Measurements from ENCODE around the genes IGSF1, SMIM10 and SLC9A6.

- PRO-cap = no peak
Observed at GRCh38 chrX:130827531-130827989, 75.4 kb downstream of the ENOX2 start.

GRCh38 chrX:130848405-130848664 lies 54.7 kb downstream of the ENOX2 start:
- PRO-cap = no peak

GRCh38 chrX:131289148-131289840 lies at the start of gene IGSF1:
Gene IGSF1, minus strand, starts transcription at chrX:131289306.
- PRO-cap = no peak

- PRO-cap = no peak
Observed at GRCh38 chrX:131704217-131704905, 160.5 kb downstream of the OR13H1 start.

DNA sequence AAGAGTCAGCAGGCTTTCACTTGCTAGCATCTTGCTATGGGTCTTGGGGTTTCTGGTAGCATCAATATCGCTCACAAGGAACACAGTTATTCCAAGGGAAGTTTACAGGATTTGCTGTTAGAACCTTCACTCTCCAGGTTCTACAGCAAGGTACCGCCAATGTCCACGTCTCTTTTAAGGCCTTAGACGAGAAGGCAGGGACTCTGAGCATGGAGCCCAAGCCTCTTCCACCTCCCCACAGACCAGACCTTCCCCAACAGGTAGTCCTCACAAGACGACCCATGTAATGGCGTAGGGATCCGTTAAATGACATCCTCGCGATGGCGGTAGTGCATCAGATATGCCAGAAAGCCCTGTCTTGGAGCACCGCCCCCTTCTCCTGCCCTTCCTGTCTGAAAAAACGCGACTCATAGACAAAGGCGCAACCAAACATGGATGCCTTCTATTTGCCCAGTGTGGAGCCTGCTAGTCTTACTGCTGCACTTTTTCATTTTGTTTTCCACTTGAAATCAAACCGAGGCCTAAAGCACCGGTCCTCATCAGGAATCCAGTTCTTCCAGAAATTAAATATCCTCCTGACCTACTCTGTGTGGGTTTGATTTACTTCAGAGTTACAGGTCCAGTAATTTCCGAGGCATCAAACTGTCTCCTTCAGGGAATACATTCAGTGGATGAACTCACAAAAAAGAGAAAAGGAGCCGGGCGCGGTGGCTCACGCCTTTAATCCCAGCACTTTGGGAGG lies 185.5 kb downstream of the OR13H1 start:
- PRO-cap = no peak

DNA sequence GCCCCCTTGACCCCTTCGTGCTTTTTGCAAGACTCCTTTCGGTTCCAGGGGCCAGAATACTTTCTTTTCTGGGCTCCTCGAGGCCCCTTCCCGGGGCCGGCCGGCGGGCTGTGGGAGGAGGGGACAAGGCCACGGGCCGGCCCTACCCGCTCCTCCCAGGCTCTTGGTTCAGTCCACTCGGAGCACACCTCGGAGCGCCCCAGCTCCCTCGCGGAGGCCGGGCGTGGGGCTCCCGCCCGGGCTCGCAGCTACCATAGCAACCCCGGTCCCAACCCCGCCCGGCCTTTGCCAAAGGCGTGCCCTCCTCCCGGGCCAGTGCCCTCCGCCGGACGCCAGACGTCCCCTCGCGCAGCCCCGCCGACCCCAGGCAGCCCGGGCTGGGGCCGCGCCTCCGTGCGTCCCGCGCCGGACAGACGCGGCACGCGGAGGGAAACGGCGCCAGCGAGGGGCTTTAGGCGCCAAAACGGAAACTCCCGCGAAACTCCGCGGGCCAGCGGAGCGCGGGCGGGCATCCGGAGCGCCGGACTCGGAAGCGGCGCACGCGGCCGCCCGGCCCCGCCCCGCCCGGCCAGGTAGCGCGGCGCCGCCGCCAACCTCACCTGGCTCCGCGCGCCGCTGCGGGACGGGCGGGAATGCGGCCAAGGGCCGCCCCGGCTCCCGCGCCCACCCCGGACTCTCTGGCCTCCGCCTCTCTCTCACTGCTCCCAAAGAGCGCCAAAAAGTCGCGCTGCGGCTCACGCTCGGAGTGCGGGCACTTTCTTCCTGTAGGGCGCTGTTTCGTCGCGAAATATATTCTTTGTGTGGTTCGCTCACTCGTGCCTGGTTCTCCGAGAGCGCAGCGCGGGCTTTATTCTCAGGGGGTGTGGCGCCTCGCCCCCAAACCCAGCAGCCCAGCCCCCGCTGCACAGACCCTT lies 634 bp upstream of the MBNL3 start:
- PRO-cap = no peak

DNA sequence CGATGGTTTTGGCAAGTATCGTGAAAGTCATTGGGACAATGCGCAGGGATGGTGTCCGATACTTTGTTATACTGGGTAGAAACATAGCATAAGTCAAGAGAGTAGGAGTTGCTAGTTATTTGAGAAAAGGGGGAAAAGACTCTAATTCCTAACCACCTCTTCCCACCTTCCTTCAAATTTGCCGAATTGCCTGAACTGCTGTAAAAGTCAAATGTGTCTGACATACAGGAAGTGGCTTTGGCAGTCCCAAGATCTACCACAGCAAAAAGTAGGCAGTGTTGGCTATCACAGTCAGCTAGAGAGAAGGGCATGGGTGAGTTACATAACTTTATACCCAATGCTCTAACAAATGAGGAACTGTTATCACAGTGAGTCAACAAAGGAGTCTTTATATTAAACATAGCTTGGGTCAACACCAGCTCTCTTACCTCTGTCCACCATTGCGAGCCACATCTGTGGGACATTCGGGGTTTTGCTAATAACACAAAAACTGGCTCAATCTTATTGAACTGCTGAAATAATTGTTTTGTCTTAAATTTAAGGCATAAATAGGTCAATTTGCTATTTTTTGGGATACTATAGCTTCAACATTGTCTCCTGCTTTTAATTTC lies 2.4 kb upstream of the MBNL3 start:
- PRO-cap = no peak

- PRO-cap = no peak
Observed at GRCh38 chrX:132613217-132613571, 124.4 kb upstream of the MBNL3 start.

DNA sequence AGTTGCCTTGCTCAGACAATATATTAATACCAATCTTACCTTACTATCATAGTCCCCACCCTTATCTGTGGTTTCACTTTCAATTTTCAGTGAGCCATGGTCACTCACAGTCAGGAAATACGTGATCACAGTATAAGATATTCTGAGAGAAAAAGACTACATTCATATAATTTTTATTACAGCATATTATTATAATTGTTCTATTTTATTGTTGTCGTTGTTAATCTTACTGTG lies 102.4 kb downstream of the HS6ST2 start:
- PRO-cap = no peak

GRCh38 chrX:133440722-133441250 lies 25.5 kb upstream of the GPC4 start:
- PRO-cap = no peak

- PRO-cap = no peak
Observed at GRCh38 chrX:134473138-134473641, 13.2 kb downstream of the HPRT1 start.

DNA sequence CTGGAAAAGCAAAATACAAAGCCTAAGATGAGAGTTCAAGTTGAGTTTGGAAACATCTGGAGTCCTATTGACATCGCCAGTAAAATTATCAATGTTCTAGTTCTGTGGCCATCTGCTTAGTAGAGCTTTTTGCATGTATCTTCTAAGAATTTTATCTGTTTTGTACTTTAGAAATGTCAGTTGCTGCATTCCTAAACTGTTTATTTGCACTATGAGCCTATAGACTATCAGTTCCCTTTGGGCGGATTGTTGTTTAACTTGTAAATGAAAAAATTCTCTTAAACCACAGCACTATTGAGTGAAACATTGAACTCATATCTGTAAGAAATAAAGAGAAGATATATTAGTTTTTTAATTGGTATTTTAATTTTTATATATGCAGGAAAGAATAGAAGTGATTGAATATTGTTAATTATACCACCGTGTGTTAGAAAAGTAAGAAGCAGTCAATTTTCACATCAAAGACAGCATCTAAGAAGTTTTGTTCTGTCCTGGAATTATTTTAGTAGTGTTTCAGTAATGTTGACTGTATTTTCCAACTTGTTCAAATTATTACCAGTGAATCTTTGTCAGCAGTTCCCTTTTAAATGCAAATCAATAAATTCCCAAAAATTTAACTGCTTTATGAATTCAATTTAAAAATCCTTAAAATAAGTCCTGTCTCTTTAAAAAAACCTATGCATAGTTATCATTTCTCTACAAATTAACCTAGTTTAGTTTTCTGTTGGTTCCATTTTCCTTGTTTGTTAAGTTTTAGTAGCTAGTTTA lies 40.3 kb downstream of the HPRT1 start:
- PRO-cap = no peak

GRCh38 chrX:134670119-134670468 lies 11.8 kb upstream of the PLAC1 start:
- PRO-cap = no peak

GRCh38 chrX:134764180-134764547 lies 32.8 kb downstream of the PABIR2 start:
- PRO-cap = no peak

DNA sequence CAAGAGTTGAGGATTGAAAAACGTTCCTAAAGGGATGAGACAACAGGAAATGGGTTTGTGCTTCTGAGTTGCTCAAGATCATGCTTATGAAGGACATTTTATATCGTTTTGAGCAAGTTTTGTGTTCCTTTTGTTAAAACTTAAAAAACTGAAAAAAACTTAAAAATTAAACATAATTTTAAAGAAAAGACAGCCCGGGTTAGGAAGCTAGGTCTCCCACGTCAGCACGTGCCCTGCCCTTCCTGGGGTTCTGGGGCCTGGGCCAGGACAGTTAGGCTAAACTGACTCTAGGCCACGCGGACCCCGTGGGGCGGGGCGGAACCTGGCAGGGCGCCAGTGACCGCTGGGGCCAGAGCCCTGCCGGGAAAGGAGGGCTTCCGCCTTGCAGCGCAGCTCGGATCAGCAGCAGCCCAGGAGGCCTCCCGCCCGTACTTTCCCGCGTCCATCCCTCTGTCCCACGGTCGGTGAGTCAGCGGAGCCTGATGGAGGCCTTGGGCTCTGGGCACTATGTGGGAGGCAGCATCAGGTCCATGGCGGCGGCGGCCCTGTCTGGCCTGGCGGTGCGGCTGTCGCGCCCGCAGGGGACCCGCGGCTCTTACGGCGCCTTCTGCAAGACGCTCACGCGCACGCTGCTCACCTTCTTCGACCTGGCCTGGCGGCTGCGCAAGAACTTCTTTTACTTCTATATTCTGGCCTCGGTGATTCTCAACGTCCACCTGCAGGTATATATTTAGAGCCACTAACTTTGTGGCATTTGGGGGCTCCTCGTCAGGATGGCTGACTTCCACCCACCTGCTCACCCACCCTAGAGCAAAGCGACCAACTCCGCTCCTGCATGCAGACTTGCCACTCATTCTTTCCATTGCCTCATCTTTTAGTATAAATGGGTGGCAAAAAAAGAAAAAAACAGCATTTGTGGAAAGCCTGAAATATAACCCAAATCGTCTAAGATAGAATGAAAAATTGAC lies at the start of gene SMIM10:
TSS of gene SMIM10 (plus strand) at position 378 of the 968 bp plus-strand sequence.
- PRO-cap = bidirectional peak, plus-strand start at position 336 of the sequence, minus-strand start at position 252 of the sequence

- PRO-cap = no peak
Observed at GRCh38 chrX:135286198-135286882, 22.9 kb upstream of the ETDC start.

DNA sequence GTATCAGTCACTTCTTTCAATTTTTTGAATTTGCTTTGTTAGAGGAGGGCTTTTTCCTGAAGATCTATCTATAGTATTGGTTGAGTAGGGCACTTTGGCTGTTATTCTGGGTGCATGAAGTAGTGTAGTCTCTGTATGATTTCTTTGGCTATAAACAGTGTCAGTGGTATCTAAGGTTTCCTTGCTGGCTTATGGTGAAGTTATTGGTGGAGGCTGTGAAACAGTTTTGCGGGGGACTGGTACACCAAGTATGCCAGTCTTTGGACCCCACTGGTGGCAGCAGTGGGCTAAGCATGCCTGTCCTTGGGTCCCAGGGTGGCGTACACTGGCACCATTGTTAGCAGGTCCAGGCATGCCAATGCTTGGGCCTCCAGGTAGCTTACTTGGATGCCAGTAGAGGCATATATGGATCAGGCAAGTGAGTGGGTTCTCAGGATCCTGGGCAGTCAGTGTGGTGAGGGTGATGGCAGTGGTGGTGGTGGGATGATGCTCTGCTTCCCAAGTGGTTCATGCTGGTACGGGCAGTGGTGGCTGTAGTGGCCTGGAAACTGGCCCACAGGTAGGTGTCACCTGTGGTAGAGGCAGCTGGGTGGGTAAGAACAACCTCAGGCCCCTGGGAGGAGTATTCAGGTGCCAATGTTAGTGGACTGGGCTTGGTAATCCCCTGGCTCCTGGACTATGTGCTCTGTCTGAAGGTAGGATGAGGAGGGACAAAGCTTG lies 8.0 kb downstream of the ETDC start:
- PRO-cap = no peak

DNA sequence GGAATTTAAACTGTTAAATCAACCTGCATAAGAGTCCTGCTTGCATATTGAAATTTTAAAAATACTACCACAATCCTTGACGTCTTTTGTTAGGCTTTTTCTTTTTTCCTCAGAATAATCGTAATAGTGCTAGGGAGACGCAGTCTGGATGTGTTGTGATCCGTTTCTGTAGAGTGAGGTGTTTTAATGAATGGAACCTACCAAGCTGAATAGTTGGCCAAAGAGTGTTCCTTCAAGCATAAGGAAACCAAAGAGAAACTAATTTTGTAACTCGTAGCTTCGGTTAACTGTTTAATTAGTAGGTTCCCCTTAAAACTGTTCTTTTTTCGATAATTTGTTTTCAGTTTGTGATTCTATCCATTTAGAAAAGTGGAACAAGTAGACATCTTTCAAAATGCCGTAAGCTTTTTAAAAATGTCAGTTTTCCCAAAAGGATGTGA lies 2.0 kb downstream of the INTS6L start:
- PRO-cap = no peak

DNA sequence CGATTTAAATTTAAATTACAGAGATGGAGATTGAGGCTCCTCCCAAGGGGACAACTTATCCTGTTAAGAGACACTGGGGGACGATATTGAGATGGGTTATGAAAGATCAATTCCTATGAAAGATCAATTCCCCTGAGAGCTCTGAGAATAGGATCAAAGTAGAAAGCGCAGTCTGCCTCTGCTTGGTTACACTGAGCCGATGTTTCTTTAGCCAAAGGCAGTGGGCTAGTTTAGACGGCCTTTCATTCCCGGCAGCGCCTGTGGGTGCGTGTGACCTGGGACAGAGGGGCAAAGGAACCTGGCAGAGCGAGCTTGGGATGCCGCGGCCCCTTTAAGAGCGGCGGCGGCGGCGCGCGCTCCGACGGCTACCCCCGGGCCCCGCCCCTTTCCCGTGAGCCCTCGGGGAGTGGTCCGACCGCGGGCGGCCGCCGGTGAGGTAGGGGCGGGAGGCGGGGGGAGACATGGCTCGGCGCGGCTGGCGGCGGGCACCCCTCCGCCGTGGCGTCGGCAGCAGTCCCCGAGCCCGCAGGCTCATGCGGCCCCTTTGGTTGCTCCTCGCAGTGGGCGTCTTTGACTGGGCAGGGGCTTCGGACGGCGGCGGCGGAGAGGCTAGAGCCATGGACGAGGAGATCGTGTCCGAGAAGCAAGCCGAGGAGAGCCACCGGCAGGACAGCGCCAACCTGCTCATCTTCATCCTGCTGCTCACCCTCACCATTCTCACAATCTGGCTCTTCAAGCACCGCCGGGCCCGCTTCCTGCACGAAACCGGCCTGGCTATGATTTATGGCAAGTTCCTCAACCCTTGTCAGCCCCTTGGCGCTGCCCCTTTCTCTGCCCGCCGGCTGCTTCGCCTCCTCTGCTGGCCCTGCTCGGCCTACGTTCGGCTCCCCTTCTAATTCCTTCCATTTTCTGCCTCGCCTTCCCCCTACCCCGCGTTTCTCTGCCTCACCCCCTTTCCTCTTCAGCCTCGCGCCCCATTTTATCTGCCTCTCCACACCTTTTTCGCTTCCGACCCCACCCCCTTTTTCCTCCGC lies at the start of gene SLC9A6:
TSS of gene SLC9A6 (plus strand) at position 394 of the 1,034 bp plus-strand sequence.
- PRO-cap = bidirectional peak, plus-strand start at position 439 of the sequence, minus-strand start at position 290 of the sequence

GRCh38 chrX:136055592-136056463 lies 70.6 kb downstream of the SLC9A6 start:
- PRO-cap = unidirectional peak, minus-strand start at chrX:136055733; unidirectional peak, minus-strand start at chrX:136055851

Measured in aorta (tissue), 1 donor.